Thoracic aorta (tissue), 1 donor: ENCODE measurements around the genes DUSP16 and CDKN1B.

DNA sequence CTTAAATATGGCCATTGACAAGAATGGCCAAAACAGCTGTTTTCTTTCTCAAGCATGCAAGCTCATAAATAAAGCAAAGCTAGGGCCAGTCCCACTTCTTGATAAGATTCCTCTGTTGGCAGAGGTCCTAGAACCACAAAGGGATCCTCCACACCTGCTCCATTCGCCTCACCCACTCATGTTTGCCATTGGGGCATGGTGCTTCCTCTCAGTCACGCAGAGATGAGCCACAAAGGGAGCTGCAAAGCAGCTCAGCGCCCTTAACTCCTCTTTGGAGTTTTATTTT, 16.7 kb downstream of the MANSC1 start:
- RAMPAGE, long total RNA = no peak

DNA sequence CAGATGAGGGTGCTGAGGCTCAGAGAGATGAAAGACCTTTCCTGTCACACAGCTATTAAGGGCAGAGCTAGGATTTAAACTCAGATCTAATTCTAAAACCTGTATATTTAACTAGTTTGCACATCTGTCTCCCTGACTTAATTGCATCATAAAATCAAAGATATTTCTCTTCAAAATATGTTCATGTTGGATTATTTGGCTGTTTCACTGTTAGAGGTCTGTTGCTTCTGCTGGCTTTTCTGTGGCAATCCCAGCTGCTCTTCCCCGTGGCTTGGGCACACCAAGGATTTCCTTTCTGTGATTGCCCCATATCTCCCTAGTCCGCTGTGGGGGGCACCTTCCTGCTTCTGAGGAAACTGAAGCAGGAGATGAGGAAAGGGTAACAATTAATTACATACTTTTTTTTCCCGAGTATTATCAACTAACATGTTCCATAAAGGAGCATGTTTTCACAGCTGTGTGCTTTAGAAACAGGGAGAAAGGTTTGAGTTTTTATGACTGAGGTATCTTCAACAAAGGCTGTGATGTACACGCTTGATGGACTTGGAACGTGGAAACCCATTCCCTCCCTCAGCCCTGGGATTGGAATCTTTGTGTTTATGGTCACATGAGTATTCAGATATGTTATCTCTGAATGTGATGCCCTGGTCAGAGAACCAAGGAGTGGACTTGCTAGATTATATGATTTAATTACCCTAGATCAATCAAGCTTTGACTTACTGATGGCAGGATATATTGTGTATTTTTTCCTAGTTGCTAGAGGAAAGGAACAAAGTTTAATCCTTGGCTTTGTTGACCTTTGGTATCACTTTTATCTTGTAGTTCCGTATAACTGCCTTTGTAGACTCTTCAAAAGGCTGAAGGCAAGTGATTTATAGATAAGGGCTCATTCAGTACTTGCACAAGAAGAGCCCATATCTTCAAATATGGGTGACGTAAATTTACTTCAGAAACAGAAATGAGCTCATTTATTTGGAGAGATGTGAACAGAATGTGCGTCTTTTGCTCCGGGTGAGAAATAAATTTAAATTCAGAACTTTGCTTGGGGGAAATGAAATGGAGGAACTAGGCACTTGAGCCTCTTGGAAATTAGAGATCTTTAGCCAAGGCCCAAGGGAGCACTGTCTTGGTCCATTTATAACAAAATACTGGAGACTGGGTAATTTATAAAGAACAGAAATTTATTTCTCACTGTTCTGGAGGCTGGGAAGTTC, 46.7 kb downstream of the BORCS5 start:
- RAMPAGE, long total RNA = no peak

DNA sequence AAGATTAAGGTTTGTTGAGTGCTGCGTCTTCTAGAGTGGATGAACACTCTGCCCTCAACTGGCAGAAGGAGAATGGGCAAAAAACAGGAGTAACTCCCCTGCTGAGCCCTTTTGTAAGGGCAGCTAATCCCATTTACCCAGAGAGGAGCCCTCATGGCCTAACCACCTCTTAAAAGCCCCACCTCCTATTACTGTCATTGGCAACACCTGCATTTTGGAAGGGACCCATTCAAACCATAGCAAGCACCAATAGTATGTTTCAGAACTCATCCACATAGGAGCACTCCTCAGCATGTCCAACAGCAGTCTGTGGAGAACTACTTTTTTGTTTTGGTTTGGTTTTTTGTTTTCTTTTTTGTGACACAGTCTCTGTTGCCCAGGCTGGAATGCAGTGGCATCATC, 47.5 kb downstream of the BORCS5 start:
- RAMPAGE, long total RNA = no peak

GRCh38 chr12:12441604-12442617, 85.0 kb downstream of the BORCS5 start:
- RAMPAGE, long total RNA = no peak

DNA sequence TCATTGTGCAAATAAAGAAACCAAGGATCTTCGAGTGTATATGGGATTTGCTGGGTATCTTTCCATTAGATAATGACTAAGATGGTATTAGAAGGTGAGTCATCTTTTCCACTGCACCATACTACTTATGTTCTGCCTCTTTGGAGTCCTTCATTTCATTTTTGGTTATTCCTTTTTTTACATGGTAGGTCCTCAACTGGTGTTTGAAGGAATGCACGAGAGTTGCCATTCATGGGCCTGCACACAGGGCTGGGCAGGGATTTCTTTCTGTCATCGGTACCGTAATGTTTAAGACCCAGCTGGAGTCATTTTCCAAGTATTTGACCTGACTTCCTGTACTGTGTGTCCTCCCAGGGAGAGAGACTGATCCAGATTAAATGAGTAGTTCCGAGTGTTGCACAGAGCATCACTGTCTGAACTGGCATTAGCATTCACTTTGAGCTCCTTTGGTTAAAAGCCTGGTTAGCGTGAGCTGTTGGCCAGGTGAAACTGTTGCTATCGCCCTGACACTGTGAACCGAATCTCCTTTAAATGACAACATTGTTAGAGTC, 85.8 kb downstream of the BORCS5 start:
- RAMPAGE, long total RNA = no peak

GRCh38 chr12:12562528-12563454, at the start of gene DUSP16:
DUSP16 (minus strand) TSS chr12:12562863.
- RAMPAGE, long total RNA = no peak

- RAMPAGE, long total RNA = start-site peak on the plus strand at chr12:12717366-12717502, 88 reads; start-site peak on the plus strand at chr12:12717571-12717647, 28 reads; start-site peak on the plus strand at chr12:12717777-12717800, 39 reads
Observed at GRCh38 chr12:12717284-12717892, at the start of gene CDKN1B. CDKN1B (plus strand) TSS chr12:12717368.

GRCh38 chr12:12838457-12838708, 25.2 kb downstream of the DDX47 start:
- RAMPAGE, long total RNA = no peak

DNA sequence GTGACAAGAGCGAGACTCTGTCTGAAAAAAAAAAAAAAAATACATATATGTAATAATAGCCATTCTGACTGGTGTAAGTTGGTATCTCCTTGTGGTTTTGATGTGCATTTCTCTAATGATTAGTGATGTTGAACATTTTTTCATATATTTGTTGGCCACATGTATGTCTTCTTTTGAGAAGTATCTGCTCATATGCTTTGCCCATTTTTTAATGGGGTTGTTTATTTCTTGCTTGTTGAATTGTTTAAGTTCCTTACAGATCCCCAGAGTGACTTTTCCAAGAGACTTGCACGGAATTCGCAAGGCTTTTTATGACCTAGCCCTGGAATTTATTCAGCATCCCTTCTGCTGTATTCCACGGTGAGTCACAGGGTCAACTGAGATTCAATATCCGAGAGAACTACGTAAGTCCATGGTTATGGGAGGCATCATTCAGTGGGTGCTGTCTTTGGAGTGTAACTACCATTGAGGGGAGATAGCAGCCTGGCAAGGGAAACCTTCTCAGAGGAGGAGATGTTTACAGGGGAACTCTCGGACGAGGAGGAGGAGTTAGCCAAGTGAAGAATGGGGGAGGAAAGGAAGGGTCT, 21.0 kb upstream of the GPRC5A start:
- RAMPAGE, long total RNA = no peak

- RAMPAGE, long total RNA = no peak
Observed at GRCh38 chr12:12885518-12885903, 5.9 kb upstream of the GPRC5A start.

- RAMPAGE, long total RNA = no peak
Observed at GRCh38 chr12:12891863-12892584, 662 bp downstream of the GPRC5A start.

DNA sequence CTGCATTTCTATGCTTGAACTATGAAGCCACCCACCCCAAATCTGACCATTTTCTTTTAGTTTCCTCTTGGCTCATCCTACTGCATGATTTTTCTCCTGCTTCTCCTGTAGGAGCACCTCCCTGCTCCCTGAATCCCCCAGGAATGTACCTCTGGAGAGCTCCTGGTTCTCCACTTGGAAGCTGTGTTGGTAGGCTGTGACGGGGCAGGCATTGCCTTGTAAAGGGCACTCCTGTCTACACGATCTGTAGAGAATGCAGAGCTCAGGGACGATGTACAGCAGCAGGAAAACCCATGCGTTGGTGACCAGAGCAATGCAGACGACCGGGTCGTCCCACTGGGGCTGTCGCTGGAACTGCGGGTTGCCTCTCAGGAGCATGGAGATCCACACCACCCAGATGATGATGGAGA, 2.6 kb downstream of the GPRC5D start:
- RAMPAGE, long total RNA = no peak

- RAMPAGE, long total RNA = no peak
Observed at GRCh38 chr12:13045832-13046281, 1.7 kb downstream of the FAM234B start.

DNA sequence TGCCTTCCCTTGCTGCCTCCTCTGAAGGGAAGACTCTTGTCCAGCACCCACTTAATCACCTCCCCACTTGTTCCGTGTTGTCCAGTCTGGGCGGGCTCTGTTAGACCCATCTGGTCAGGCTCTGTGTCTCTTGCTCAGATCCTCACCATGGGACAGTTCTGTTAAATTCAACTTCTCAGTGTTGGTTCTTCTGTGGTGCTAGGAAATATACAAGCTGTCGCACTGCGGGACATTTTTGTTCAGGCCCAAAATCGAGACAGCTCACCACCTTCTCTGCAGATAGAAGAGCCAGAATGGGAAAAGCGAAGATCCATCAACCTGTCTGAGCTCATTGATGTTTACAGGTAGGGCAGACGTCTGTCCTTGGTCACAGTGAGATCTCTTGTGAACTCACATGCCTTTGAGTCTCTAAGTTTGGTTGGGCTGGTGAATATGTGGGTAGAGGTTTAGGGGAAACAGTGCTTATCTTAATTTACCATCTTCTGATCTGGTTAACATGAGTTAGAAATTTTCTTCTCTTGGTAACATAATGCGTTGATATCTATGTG, 22.8 kb downstream of the FAM234B start:
- RAMPAGE, long total RNA = no peak

DNA sequence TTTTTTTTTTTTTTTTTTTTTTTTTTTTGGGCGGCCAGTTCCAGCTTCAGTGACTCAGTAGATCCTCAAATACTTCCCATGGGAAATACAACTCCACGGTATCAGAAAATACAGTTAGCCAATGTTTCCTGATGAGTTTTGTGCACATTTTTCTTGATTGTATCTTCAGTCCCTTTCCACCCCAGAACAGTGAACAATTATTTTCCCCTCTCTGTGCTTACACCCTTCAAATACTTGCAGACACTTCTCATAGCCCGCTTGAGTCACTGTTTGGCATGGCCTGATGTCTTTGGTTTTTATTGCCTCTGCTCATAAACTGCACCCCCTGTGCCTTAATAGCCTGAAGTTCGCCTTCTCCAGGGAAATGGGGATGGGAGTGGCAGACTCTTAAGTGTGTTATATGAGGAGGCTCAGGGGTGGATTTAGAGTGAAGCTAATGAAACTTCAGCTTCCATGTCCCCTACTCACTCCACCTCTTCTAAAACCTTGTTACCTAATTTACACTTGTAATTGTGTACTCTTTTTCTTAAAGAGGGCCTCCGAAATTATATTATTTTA, 4.9 kb downstream of the GSG1 start:
- RAMPAGE, long total RNA = no peak

GRCh38 chr12:13100613-13100956, 2.9 kb downstream of the GSG1 start:
- RAMPAGE, long total RNA = no peak

- RAMPAGE, long total RNA = no peak
Observed at GRCh38 chr12:13203770-13204861, 7.6 kb downstream of the EMP1 start.

- RAMPAGE, long total RNA = no peak
Observed at GRCh38 chr12:14239916-14240766, 125.3 kb upstream of the ATF7IP start.

DNA sequence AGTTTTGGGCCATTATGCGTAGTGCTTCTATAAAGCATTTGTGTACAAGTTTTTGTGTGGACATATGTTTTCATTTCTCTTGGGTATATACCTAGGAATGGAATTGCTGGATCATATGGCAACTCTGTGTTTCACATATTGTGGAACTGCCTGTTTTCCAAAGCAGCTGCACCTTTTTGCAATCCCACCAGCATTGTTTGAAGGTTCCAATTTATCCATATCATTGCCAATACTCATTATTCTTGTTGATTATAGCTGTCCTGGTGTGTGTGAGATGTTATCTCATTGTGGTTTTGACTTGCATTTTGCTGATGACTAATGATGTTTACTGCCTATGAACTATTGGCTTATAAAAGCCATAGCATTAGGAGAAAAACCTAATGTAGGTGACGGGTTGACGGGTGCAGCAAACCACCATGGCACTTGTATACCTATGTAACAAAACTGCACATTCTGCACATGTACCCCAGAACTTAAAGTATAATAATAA, 45.6 kb downstream of the ATF7IP start:
- RAMPAGE, long total RNA = no peak

DNA sequence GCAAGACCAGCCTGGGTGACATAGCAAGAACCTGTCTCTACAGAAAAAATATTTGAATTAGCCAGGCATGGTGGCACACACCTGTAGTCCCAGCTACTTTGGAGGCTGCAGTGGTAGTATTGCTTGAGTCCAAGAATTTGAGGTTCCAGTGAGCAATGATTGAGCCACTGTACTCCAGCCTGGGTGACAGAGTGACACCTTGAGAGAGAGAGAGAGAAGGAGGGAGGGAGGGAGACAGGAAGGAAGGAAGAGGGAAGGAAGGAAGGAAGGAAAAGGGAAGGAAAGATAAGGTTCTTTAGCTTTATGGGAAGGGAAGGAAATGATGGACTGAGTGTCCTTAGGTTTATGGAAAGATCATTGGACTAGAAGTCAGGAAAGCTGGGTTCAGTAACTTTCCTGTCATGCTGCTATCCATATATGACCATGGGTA, 69.4 kb downstream of the ATF7IP start:
- RAMPAGE, long total RNA = no peak